LUHMES (cell line): ENCODE measurements around a stretch of chr18.

DNA sequence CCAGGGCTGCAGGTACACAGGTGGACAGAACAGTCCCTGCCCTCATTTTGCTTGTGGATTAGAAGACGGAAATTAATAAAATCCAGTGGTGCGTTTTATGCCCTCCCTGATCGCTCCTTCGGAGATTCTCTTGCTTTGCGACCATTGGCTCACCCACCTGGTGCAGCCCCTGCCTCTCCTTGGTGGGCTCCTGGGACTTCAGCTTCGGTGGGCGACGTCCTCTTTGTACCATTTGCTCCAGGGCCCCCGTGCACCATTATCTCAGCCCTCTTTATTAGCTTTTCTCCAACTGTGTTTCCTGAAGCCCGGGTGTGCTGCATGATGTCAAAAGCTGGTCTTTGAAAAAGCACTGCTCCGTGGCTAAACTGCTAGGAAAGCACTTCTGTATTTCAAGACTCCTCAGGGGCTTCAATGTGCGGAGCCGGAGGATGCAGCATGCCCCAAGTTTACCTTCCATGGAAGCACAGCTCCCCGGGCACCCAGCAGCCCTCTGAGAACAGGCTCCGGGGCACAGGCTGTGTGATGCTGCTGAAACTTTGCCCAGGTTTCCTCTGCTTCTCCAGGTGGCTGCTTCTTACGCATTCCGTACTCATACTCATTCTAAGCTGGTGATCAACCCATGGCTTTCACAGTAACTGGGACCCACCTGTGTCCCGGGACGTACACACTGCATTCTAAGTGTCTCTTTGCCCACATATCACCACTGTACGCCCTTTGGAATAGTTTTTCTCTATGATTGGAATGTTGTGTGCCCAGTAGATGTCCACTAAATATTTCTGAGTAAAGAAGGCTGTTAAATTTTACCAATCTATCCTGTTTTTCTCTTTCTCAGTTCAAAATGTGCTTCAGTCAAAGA, 97.7 kb downstream of the MBP start:
- PRO-cap = no peak

- PRO-cap = unidirectional peak, minus-strand start at chr18:77043921
Observed at GRCh38 chr18:77043901-77044759, 88.5 kb downstream of the MBP start.

DNA sequence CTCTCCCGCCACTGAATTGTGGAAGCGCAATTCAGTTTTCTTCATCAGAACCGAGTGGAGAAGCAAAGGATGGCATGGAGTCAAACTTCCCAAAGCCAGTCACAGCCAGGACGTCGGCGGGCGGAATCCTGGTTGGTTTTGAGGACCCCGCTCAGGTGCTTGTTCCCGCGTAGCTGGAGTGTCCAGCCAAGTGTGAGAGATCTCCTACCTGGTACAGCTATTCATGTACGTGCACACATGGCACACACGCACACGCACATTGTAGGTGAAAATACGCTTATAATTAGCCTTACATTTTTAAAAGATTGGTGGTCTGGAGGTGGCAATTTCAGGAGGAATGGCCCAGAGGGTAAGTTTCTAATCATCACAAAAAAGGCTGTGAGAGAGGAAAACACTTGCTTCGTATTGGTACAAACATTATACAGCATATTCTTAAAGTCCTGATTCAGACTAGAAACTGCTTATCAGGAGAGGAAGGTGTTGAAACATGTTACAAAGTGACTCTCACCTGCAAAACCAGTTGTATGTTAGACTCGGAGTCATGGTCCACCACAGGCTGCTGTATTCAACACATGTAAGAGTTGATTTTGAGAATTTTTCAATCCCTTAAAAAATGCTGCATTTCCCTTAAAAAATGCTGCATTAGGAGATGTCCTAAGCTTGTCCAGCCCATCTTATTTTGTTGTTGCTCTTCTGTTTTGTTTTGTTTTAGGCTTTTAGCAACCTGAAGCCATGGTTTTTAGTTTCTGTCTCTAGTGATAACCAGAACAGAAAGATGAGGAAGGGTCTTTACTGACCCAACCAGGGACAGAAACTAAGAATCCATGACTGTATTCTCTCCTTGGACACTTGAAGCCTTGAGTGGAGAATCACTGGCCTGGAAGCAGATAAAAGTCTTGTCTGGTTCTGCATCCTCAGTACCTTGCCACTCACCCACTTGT, 61.6 kb downstream of the MBP start:
- PRO-cap = no peak

- PRO-cap = no peak
Observed at GRCh38 chr18:77071691-77072349, 60.8 kb downstream of the MBP start.

GRCh38 chr18:77077853-77078829, 54.4 kb downstream of the MBP start:
- PRO-cap = no peak

- PRO-cap = no peak
Observed at GRCh38 chr18:77086696-77086965, 46.0 kb downstream of the MBP start.

DNA sequence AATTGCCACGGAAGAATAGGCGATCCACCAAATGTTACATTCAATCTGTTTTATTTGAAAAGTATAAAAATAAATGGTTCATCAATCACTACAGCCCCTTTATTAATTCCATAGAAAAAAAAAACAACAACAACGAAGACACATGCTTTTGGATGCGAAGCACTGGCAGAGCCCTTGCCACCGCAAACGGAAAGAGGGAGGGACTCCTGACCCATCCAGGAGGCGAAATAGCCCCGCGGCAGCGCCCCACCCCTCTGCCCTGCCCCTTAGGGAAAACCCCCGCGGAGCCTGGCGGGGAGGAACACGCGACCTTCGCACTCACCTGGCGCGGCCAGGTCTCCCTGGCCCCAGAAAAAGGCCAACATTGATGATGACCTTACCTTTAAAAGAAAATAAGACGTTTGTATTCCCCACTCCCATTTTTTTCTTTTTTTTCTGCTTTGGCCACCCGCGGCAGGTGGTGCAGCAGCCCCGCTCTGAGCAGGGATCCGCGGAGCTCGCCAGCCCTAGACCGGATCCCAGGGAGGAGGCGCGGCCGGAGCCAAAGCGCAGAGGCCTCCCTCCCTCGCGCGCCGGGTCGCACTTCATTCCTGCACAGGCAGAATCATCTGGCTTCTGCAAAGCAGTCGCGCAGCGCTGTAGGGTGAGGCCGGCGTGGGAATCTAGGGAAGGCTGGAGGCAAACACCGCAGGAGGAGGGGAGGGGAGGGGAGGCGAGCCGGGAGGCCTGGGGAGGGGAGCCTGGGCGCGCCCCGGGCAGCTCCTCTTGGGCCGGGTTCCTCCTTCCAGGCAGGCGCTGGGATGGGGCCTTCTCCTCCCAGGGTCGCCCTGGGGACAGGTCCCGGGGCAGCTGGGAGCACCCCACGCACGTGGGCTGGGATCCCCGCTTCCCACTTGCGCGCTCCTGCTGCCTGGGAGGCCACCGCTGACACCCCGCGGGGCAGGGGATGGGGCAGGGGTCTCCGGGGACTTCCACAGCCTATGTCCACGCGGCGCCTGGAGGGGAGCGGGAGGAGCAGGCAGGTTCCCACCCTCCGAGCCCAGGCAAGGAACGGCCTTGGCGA, 45.3 kb downstream of the MBP start:
- PRO-cap = no peak

DNA sequence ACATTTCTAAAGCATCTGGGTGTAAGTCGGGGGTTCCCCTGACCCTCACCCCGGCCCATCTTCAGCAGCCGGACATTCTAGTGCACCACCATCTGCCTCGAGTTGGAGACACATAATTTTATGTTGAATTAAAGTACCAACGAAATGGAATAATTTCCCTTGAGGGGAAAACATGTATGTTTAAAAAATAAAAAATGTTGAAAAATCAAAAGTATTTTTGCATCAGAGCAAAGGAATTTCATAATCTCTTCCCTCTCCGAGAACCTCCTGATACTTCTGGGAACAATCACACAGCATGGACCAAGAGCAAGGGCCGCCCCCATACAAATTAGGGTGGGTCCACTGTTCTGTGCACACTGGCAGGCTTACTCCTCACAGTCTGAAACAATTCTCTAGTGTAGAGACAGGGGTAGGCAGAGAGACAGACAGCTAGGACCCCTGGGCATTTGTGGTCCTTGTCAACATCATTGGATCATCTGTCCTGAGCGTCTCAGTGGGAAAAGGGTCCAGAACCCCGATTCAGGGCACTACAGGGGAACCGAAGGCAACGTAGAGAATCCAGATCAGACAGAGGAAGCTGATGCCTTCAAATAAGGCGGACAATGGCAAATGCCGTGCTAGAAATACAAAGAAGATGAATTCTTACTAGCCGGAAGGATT, 29.1 kb downstream of the MBP start:
- PRO-cap = no peak

DNA sequence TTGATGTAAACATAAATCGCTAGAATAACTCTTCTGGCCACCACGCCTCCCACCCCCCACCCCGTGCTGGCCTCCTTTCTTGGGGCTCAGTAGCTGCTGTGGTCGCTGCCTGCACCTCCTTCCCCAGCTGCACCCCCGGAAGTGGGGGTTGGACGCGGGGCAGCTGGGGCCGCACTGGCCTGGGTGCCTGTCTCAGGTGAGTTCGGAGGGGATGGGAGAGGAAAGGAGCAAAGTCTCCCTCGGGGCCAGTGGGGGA, 8.3 kb downstream of the MBP start:
- PRO-cap = no peak

- PRO-cap = no peak
Observed at GRCh38 chr18:77207269-77207840, 42.3 kb upstream of the GALR1 start.

DNA sequence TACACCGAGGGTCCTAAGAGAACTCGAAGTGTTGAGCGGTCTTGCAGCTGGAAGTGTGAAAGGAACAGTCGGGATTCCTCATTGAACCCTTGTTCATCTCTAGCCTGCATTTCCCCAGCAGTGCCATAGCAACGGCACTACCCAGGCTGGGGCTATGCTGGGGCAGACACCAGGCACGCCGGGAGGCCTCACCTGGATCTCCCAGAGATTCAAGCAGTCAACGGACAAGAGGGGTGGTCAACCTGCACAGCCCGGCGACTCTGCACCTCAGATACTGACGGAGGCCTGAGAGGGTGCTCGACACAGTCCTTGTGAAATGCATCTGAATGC, 604.2 kb downstream of the GALR1 start:
- PRO-cap = no peak

GRCh38 chr18:77993463-77994138, 744.0 kb downstream of the GALR1 start:
- PRO-cap = no peak

DNA sequence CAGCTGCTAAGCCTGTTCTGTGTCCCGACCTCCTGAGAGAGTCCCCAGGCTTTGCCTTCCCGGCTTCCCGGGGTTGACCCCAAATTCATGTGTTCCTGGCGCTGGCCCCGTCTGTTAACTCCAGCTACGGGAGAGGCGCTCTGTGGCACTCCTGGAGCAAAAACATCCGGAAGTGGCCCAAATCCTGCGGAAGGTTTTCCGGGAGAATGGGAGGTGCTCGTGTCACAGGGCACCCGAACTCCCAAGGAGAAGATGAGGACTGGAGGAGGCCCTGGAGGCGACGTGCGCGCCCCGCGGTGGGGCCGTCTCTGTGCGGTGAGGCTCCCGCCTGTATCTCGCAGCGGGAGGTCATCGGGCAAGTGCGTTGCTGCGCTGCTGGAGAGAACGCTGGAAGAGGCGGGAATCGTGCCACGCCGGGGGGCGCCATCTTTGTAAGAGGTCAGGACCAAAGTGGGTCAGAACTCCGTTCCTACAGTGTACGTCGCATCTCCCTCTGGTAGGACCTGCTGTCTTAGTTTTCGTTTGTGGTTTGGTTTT, 21.7 kb upstream of the ATP9B start:
- PRO-cap = no peak

DNA sequence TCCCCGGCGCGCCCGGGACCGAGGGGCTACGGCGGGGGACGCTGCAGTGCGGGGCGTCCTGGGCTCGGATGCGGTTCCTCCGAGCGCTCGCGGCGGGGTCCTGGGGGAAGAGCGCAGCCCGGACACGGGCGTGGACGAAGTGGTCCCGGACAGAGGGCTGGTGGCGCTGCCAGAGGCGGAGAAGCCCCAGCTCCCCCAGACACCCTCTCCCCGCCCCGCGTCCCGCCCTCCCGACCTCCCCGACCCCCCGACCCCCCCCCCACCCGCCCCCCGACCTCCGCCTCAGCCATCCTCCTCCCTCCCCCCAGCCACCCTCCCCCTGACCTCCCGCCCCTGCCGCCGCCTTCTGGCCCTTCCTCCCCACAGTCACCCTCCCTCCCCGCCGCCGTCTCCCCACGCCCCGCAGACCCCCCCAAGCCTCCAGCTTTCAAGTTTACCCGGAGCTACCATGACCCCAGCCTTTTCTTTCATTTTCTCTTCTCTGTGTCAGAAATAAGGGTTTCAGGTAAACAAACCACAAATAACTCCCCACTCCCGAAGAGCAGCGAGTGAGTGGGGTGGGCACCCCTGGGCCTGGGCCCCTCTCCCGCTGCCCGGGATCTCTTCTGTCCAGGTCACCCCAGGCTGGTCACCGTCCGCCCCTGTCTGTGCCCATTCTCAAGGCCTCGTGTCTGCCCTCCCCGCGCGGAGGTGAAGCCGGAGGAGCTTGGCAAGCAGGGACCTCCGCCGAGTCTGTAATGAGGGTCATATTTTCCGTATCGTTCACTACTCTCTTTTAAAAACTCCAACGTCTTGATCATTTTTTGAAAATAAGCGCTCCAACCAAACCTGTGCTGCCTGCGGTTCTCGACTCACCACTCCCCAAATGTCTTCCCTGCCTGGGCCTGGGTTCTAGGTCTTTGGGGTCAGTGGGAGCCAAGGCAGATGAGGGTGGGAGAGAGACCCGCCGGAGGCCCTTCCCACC, 5.1 kb downstream of the NFATC1 start:
- PRO-cap = no peak

- PRO-cap = no peak
Observed at GRCh38 chr18:79401721-79402349, 6.1 kb downstream of the NFATC1 start.

DNA sequence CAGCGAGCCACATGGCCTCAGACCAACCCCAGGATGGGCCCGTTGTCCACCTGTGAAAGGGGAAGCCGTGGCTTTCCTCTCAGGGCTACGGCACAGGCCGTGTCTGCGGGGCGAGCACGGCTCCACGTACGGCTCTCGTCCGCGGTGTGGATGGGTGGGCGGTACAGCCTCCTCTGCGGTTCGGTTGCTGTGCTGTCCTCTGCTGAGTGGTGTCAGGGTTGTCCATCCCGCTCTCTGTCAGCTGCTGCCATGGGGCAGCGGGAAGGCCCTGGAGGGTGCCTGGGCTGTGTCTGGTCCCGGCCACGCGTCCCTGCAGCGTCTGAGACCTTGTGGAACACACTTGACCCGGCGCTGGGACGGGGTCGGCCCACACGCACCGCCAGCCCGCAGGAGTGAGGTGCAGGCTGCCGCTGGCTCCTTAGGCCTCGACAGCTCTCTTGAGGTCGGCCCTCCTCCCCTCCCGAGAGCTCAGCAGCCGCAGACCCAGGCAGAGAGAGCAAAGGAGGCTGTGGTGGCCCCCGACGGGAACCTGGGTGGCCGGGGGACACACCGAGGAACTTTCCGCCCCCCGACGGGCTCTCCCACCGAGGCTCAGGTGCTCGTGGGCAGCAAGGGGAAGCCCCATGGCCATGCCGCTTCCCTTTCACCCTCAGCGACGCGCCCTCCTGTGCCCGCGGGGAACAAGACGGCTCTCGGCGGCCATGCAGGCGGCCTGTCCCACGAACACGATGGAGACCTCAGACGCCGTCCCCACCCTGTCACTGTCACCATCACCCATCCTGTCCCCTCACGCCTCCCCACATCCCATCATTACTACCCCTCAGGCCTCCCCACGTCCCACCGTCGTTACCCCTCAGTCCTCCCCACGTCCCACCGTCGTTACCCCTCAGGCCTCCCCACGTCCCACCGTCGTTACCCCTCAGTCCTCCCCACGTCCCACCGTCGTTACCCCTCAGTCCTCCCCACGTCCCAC, 128.8 kb downstream of the NFATC1 start:
- PRO-cap = no peak

DNA sequence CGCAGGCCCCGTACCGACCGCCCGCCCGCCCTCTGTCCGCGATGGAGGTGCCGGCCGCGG, 134 bp downstream of the CTDP1 start:
- PRO-cap = no peak

GRCh38 chr18:79695078-79695553, 15.5 kb downstream of the CTDP1 start:
- PRO-cap = no peak

DNA sequence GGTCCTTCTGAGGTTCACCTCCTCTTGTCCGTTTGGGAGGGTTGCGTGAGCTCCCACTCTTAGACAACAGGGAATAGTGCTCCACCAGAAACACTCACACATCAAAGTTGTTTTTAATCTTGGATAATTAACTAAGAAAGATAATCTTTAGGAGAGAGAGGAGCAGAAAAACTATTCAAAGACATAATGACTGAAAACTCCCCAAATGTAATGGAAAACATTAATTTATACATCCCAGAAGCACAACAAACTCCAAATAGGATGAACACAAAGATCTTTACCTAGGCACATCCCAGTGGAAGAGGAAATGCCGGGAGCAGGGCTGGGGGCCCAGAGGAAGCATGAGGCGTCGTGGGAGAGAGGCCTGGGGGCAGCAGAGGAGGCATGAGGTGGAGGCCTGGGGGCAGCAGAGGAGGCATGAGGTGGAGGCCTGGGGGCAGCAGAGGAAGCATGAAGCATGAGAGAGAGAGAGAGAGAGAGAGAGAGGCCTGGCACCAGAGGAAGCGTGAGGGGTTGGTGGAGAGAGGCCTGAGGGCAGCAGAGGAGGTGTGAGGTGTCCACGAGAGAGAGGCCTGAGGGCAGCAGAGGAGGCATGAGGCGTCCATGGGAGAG, 55.9 kb upstream of the KCNG2 start:
- PRO-cap = no peak

DNA sequence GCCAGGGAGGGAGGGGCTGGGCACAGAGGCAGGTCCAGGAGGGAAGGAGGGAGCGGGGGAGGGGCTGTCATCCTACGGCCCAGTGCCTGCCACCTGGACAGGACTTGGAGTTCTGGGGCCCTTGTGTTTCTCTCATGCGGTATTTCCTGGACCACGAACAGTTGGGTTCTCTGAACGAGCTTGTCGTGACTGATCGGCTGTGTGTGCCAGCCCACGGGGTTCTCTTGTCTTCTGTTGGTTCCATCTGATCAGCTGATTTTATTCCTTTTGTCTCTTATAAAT, 46.5 kb upstream of the KCNG2 start:
- PRO-cap = no peak